Retinal pigment epithelial cell (primary cell): ENCODE measurements around a stretch of chr15.

DNA sequence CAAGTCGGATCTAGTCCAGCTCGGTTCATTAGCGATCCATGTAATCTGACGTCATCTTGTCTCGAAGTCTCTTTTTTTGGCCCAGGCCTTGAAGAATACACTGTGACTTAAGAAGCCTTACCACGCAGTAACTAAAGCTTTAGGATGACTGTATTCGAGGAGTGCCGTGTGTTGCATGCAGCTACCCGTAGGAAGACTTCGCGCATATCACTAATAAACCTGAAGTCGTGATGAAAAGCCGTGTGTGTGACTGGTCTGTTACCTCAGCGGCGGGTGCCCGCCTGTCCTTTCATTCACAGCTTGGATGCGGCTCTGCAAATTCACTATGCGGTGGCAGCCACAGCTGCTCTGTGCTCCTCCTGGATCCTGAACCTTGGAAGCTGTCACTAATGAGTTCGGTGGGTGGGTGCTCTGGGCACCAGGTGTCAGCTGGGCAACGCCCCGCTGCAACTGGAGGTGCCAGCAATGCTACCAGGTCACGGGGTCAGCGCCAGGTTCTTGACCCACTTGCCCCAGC, 151.5 kb downstream of the NSMCE3 start:
- RRBS = no CpG with 5 or more reads among the region's 23 CpGs

GRCh38 chr15:29224196-29224714, 45.4 kb downstream of the NSMCE3 start:
- RRBS = no CpG with 5 or more reads among the region's 13 CpGs

- RRBS = under 1% methylated on average over 45 of the region's 107 CpGs
These were observed 474 bp downstream of the ENTREP2 start for GRCh38 chr15:29570157-29570853.

DNA sequence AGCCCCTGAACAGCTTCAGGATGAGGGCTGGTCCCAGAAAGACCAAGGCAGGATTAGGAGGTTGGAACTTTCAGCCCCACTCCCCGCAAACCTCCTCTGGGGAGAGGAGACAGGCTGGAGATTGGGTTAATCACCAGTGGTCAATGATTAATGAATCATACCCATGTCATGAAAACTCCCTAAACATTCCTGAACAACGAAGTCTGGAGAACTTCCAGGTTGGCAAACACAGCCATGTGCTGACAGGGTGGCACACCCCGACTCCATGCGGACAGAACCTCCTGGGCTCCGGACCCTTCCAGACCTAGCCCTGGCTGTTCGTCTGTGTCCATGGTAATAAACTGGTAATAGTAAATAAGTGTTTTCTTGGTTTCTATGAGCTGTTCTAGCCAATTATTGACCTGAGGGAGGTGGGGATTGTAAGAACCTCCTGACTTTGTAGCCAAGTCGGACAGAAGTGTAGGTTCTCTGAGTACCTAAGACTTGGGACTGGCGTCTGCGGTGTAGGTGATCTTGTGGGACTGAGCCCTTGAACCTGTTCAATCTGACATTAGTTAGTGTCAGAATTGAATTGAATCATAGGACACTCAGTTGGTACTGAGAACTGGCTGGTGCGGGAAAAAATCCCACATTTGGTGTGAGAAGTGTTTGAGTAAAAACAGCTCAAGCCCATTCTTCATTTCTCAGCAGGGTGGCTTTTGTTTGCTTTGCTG, 100.3 kb upstream of the ENTREP2 start:
- RRBS = no CpG with 5 or more reads among the region's 10 CpGs

DNA sequence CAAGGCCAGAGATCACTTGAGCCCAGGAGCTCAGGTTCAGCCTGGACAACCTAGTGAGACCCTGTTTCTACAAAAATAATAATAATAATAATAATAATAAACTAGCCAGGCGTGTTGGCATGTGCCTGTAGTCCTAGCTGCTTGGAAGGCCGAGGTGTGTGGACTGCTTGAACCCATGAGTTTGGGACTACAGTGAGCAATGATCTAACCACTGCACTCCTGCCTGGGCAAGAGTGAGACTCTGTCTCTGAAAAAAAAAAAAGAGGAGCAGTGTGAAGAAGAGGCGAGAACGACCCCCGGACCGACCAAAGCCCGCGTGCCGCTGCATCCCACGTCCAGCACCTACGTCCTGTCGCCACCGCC, 91.9 kb downstream of the TJP1 start:
- RRBS = no CpG with 5 or more reads among the region's 13 CpGs

DNA sequence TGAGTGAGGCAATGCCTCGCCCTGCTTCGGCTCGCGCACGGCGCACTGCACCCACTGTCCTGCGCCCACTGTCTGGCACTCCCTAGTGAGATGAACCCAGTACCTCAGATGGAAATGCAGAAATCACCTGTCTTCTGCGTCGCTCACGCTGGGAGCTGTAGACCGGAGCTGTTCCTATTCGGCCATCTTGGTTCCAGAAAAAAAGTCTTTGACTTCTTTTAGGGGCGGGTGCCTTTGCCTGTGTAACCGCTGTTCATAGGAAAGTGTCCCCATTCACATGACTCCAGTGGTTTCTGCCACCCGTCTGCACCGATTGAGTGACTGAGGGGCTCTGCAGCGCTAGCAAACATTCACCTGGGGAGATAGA, 46.2 kb downstream of the CHRFAM7A start:
- RRBS = no CpG with 5 or more reads among the region's 17 CpGs

GRCh38 chr15:30626534-30626958, 22.7 kb downstream of the GOLGA8H start:
- RRBS = 2% methylated on average over 3 of the region's 21 CpGs

DNA sequence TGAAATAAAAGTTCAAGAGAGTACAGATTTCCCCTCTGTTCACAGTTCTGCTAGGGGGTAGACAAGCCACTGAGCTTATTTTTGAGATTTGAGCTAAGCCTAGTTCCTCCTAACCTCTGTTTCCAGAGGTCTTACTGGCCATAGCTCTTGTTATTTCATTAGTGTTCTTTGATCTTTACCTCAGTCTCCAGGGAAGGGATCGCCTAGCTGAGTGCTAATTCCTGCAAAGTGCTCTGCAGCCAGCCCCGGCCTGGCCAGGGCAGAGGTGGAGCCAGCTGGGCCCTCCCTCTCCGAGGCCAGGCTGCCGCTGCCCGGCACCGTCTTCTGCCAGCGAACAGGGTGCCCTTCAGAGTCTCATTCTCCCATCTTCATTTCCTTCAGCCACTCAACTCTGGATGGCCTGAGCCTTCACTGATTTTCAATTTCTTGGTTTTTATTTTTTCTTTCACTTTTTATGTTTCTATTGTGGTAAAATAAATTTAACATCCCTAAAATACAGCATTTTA, 19.7 kb downstream of the FAN1 start:
- RRBS = 32% methylated on average over 4 of the region's 7 CpGs

- RRBS = no CpG with 5 or more reads among the region's 4 CpGs
These were observed 36.6 kb downstream of the FAN1 start for GRCh38 chr15:30940297-30940798.

DNA sequence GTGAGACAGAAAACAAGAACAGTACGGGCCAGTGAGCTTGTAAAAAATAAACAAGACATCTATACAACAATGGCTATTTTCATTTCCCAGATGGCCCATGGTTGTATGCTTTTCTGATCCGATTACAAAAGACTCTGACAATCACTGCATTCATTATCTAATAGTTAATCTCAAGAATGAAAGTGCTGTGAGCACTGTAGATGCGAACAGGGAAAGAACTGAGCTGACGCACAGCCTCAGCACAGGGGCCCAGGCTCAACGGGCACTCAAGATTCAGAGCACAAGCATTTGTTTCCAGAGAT, 6.9 kb downstream of the MTMR10 start:
- RRBS = no CpG with 5 or more reads among the region's 5 CpGs

DNA sequence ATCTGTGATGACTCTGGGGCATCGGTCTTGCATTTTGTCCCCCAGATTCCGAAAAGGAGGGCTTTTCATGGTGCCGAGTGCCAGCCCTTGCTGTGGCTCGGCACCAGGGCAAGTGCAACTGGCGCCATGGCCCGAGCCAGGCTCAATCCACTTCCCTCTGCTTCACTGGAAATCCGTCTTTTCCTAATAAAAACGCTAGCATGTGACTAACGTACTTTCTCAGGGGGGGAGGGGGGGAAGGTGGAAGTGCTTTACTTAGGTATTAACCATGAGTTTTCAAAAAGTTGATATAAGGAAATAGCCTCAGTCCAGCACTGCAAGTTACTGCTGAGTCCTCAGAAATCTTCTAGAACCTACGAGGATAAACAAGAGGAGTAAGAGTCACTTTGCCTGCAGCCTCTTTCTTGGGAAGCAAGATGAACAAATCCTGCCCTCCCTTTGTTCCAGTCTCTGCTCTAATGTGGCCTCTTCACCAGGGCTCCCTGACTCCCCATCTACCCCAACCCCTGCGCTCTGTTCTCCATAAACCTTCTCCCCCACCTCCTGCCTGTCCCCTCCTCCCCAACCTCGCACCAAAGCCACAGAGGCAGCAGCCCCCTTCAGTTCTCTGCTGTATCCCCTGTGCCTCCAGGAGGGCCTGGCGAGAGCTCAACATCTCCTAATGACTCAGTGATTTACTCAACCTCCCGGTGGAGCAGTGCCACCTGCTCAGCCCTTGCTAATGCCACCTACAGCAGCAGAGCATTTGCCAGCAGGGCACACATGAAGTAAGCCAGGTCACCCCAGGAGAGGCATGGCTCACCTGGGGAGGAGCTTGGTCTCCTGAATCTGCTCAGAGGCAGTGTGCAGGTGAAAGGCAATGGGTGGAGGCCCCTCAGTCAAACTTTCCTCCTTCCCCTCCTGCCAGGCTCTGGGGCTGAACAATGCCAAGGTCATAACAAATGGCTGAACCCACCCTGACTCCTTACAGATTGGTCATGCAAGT, 20.1 kb downstream of the TRPM1 start:
- RRBS = no CpG with 5 or more reads among the region's 14 CpGs

- RRBS = 8% methylated on average over 5 of the region's 26 CpGs
These were observed 110.4 kb upstream of the KLF13 start for GRCh38 chr15:31216217-31216693.

DNA sequence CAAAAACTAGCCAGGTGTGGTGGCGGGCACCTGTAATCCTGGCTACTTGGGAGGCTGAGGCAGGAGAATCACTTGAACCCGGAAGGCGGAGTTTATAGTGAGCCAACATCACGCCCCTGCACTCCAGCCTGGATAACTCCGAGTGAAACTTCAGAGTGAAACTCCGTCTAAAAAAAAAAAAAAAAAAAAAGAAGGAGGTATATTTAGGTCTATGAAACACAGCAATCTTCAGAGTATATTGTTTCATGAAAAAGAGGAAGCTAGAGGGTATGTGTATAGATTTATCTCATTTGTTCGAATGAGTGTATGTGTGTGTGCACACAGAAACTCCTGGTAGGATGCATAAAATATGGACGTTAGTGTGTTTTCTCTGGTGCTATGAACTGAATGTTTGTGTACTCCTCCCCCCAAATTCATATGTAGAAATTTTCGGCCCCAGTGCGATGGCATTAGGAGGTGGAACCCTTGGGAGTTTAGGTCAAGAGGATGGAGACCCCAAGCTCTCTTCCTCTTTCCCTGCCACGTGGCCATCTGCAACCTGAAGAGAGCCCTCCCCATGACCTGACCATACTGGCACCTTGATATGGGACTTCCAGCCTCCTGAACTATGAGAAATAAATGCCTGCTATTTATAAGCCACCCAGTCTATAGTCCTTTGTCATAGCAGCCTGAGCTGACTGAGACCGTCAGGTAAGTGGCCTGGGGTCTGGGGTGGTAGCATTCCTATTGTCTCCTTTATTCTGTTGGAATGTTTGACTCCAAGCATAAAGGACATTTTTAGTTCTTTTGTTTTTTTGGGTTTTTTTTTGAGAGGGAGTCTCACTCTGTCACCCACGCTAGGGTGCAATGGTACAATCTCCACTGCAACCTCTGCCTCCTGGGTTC, 98.5 kb upstream of the KLF13 start:
- RRBS = no CpG with 5 or more reads among the region's 13 CpGs

- RRBS = no CpG with 5 or more reads among the region's 7 CpGs
These were observed 97.4 kb upstream of the KLF13 start for GRCh38 chr15:31229119-31229817.

GRCh38 chr15:31303505-31303704, 23.2 kb upstream of the KLF13 start:
- RRBS = no CpG with 5 or more reads among the region's 4 CpGs

DNA sequence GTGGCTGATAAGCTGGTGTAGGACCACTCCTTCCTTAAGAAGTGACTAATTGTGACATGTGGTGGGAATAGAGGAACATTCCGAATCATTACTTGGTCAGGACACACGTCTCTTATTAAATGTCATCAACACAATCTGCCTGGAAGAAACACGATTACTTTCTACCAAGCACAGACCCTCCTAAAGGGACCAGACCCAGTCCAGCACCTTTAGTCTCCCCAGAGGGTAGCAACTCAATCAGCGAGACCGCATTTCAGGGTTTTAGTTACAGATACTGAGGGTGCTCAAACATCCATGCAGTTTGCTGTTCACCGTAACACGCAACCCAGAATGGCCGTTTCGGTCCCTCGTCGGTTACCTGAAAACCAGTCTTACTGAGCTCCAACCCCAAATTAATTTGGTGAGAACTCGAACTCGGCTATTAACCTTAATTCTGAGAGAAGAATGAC, 1.6 kb upstream of the KLF13 start:
- RRBS = no CpG with 5 or more reads among the region's 13 CpGs

DNA sequence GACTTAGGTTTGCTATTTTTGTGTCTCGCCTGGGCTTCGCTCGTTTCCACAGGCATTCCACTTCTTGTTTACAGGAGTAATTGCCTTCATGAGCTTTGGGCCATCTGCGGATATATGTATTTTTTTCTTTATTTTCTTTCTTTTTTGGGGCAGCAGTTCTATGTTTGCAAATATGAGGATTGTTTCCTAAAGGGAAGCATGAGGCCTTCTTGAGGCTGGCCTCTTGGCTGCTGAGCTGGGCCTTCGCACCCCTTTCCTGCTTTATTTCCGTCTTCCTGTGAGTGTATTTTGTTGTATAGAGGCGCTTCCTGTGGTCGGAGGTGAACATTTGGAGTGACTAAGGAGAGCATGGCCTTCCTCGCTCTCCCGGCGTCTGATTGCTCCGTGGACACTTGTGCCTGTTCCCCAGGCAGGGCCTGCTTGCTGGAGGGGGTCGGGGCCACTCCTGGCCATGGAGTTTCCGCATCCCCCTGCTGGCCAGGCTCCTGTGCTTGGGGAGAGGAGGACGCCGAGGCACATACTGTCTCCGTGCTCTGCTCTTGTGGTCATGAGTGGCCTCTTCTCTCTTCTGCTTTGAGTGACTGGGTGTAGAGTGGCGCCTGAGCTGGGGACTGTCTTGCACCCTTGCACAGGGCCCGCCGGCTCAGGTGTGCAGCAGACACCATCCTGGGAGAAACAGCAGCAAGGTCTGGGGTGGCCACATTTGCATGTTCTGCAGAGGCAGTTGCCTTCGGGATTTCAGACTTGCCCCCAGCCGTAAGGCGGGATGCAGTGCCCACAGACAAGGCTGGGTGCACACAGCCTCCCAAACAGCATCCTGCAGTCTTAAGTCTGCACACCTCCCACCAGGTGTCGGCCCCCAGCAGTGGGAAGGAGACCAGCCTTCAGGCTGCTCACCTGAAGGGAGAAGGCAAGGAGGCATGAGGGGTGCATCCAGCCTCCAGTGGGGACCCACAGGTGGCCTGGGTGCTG, 16.2 kb downstream of the KLF13 start:
- RRBS = no CpG with 5 or more reads among the region's 24 CpGs

DNA sequence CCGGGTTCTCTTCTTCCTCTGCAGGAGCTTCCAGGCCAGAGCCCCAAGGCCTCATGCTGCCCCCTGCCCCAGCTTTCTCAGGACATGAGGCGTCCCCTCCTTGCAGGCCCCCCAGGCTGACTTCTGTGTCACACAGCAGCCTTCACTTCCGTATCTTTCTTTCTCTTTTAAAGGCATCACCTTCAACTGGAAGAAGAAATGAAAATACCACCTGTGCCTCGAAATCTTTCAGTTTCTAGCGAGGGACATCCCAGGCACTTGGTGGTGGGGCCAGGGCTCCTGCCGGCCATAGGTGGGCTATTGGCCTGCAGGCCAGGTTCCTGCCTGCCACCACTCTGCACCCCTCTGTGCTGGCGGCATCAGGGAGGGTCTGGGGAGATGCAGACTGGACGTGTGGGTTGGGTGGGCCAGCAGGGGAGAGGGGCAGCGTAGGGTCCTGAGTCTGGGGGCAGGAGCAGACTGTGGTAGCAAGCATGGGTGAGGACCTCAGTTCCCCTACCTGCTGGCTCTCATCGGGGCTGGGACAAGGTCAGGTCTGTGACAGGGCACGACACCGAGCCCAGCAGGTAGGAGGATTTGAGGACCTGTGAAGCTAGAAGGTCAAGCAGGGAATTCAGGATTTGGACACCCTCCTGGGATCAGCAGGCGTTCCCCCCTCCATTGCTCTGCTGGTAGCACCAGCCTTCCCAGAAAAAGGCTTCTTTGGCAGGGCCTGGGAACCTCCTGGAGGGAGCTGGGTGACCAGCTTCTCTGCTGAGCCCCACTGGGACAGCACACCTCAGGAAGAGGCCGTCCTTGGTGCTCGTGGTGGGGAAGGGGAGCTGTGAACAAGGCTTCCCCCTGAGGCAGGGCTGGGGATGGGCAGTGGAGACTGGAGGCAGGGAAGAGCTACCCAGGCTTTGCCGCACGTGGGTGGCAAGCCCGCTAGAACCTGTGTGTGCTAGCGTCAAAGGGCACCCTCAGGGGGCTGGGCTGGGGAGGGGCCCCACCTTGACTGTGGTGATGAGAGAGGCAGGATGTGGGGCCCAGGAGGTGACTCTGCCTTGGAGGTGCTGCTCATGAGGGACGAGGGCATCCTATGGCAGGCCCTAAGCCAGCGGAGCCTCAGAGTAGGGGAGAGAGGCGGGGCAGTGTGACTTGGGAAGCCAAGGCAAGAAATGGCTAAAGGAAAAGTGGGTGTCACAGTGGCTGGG, 20.3 kb downstream of the KLF13 start:
- RRBS = no CpG with 5 or more reads among the region's 22 CpGs

DNA sequence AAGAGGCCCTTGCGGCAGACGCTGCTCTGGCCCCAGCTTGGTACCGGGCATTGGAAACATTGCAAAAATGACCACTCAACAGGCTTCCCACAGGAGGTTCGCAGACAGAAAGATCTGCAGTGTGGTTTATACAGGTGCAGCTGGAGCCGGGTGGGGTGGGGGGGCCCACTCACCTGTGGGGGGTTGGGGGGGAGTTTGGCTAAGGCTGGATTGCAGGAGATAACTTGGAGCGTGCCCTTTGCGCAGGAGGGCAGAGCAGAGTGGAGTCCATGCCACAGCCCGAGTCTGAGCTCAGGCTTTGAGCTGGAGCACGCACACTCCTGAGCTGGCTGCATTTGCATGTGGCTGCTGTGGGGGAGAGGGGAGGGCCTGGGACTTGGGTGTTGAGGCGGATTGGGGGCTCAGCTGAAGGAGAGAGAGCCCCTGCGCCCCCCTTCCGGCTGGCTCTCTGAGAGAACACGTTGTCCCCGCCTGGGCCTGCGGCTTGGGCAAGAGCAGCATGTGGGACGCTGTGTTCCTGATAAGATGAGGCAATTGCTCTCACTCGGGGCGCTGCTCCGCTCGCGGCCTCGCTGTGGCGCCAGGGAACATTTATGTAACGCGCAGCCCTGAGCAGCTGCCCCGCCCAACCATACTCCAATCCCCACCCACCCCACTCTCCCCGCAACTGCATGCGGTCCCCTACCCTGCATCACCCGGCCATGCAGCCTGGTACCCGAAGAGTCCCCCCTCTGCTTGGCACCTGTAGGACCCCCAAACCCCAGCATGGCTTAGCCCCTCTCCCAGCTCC, 39.0 kb downstream of the KLF13 start:
- RRBS = 61% methylated on average over 4 of the region's 30 CpGs

GRCh38 chr15:31484034-31484383, 157.4 kb downstream of the KLF13 start:
- RRBS = no CpG with 5 or more reads among the region's 46 CpGs